Kidney epithelial cell (primary cell): Measurements from ENCODE around the genes PPP1R15A, RUVBL2, CGB8 and CGB7.

- RAMPAGE, long total RNA: no peak
- RRBS: no CpG with 5 or more reads among the region's 22 CpGs
Measured at GRCh38 chr19:47572593-47573049, 327 bp downstream of the ZNF541 start.

DNA sequence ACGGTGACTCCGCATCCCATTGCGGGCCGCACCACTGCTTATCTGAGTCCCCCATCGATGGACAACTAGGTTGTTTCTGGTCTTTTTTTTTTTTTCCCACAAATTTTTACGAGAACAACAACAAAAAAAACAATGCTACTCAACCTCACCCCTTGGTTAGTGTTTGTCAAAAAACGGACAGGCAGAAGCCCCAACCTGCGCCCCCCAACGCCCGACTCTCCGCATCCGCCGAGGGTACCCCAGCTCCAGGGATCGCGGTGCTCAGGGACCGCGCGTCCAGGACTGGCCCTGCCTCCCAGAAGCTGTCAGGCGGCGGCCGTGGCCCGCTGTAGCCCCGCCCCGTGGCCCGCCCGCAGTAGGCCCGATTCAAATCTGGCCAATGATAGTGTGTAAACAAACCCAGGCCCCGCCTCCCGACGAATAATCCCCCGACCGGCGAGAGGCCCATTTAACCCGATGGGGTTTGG, 8.9 kb upstream of the BICRA start:
- RAMPAGE, long total RNA: no peak
- RRBS: no CpG with 5 or more reads among the region's 34 CpGs

GRCh38 chr19:47613647-47614082, 4.7 kb downstream of the BICRA start:
- RAMPAGE, long total RNA: no peak
- RRBS: no CpG with 5 or more reads among the region's 6 CpGs

GRCh38 chr19:47619663-47620336, 10.9 kb downstream of the BICRA start:
- RAMPAGE, long total RNA: no peak
- RRBS: no CpG with 5 or more reads among the region's 9 CpGs

- RAMPAGE, long total RNA: no peak
- RRBS: 89% methylated on average over 12 of the region's 77 CpGs
Measured at GRCh38 chr19:47701703-47702378, 11.4 kb upstream of the EHD2 start.

DNA sequence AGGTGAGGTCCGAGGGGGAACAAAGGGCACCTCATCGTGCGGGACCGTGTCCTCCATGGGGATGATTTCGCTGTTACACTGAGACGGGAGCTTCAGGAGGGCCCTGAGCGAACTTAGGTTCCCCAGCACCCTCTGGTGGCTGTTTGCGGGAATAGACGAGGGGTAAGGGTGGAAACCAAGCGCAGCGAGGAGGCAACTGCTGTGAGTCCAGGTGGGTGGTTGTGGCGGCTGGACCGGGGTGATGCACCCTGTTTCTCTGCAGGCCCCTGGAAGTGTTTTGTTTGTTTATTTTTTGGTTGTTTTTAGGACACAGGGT, 5.9 kb upstream of the EHD2 start:
- RAMPAGE, long total RNA: no peak
- RRBS: no CpG with 5 or more reads among the region's 13 CpGs

DNA sequence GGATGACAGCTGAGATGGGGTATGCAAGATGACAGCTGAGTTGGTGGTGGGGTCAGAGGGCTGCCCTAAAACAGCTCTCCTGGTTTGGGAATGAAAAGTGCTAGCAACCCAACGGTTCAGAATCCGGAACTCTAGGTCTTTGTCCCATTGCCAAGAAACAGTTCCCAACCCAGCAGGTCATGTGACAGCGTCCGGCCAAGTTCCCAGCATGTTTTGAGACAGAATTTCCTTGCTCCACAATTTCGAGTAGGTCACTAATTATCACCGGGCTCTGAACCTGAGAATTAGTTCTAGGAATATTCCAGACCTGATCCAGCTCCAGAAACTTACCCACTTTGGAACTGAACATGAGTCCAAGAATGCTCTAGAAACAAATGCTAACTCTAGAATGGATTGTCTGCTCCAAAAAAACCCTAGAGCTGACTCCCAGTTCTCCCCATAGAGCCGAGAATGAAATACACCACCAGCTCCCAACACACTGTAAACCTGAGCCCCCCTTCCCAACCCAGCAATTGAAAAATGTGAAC, 3.5 kb downstream of the SELENOW start:
- RAMPAGE, long total RNA: no peak
- RRBS: 87% methylated on average over 3 of the region's 7 CpGs

DNA sequence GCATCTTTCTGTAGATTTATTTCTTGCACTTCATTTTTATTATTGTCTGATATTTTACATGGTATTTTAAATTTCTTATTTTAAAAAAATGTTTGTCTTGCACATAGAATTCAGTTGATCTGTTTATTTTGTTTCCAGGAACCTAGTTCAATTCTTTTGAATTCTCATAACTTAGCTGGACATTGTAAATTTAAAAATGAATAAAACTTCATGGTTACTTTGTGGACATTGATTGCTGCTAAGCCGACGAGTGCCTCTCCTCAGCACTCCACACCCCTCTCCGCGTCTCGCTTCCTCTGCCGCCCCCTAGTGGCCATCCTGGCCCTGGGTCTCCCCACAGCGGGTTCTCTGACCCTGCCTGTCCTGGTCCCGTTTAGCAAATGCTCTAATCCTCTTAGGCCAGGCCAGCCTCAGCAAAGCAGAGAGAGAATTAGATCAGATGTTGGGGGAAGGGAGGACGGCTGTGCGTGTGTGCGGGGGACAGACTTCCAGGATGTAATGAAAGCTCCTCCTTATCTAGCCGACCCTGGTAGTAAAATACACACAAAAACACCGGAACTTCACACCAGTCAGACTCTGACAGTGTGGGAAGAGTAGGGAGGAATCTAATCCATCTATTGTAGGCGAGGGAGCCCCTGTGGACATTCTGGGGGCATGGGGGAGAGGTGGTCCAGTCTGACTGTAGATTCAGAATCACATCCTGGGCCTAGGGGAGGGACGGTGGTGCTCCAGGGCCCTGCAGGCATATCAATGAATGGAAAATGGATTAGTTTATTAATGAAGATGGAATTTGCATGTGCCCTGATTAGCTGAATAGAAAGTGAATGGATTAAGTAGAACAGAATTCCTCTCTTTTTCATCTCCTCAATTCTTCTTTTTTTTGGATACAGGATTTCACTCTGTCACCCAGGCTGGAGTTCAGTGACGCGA, 4.5 kb downstream of the TPRX2 start:
- RAMPAGE, long total RNA: no peak
- RRBS: no CpG with 5 or more reads among the region's 17 CpGs

- RAMPAGE, long total RNA: no peak
- RRBS: no CpG with 5 or more reads among the region's 46 CpGs
Measured at GRCh38 chr19:48333616-48334300, 8.4 kb downstream of the EMP3 start.

GRCh38 chr19:48384009-48384573, 7.3 kb downstream of the KDELR1 start:
- RAMPAGE, long total RNA: no peak
- RRBS: 95% methylated on average over 3 of the region's 21 CpGs

- RAMPAGE, long total RNA: no peak
- RRBS: 1% methylated on average over 3 of the region's 45 CpGs
Measured at GRCh38 chr19:48397452-48398421, 4.3 kb downstream of the GRIN2D start.

GRCh38 chr19:48492729-48492952, 19.0 kb downstream of the LMTK3 start:
- RAMPAGE, long total RNA: no peak
- RRBS: no CpG with 5 or more reads among the region's 5 CpGs

GRCh38 chr19:48556218-48556590, 4.2 kb downstream of the SULT2B1 start:
- RAMPAGE, long total RNA: no peak
- RRBS: no CpG with 5 or more reads among the region's 9 CpGs

- RAMPAGE, long total RNA: no peak
- RRBS: 1% methylated on average over 25 of the region's 75 CpGs
Measured at GRCh38 chr19:48634914-48635985, 1.9 kb downstream of the DBP start.

- RAMPAGE, long total RNA: no peak
- RRBS: no CpG with 5 or more reads among the region's 5 CpGs
Measured at GRCh38 chr19:48649701-48649911, 3.6 kb upstream of the CA11 start.

- RAMPAGE, long total RNA: no peak
- RRBS: no CpG with 5 or more reads among the region's 60 CpGs
Measured at GRCh38 chr19:48720178-48721395, 1.1 kb upstream of the MAMSTR start.

DNA sequence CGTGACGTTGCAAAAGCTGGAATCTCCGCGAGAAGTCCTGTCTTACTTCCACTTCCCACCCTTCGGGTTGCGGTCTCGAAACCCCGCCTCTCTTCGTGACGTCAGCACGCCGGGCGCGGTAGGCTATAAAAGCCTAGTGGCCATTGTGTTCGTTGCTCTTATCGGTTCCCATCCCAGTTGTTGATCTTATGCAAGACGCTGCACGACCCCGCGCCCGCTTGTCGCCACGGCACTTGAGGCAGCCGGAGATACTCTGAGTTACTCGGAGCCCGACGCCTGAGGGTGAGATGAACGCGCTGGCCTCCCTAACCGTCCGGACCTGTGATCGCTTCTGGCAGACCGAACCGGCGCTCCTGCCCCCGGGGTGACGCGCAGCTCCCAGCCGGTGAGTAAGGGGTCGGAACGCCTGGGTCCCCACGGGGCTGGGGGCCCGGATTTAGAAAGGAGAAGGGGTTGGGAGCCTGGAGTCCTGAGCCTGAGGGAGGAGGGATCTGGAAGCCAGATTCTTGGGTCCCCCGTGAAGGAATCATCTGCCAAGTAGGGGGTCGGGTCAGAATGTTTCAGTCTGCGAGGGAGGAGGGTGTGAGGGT, at the start of gene PPP1R15A:
PPP1R15A (plus strand) TSS at position 155 of the 590 bp plus-strand sequence.
- RAMPAGE, long total RNA: no peak
- RRBS: 2% methylated on average over 13 of the region's 46 CpGs

- RAMPAGE, long total RNA: start-site peak on the plus strand at chr19:48993881-48993907, 1,253 and 581 reads in 2 replicates
- RRBS: under 1% methylated on average over 3 of the region's 34 CpGs
Measured at GRCh38 chr19:48993432-48994009, at the start of gene RUVBL2. TSS of gene RUVBL2 (plus strand) at chr19:48993887.

GRCh38 chr19:49048963-49049270, at the start of gene CGB8:
TSS of gene CGB8 (minus strand) at chr19:49049111.
- RAMPAGE, long total RNA: no peak
- RRBS: no CpG with 5 or more reads among the region's 9 CpGs

- RAMPAGE, long total RNA: start-site peak on the minus strand at chr19:49057617-49057792, 7 and 18 reads in 2 replicates
- RRBS: 1% methylated on average over 7 of the region's 34 CpGs
Measured at GRCh38 chr19:49057524-49058122, at the start of gene CGB7. TSS of gene CGB7 (minus strand) at chr19:49057749.